Choroid plexus epithelial cell (primary cell): Measurements from ENCODE around the genes H1-1, H2AC6, H4C6, H3C7 and H4C8.

DNA sequence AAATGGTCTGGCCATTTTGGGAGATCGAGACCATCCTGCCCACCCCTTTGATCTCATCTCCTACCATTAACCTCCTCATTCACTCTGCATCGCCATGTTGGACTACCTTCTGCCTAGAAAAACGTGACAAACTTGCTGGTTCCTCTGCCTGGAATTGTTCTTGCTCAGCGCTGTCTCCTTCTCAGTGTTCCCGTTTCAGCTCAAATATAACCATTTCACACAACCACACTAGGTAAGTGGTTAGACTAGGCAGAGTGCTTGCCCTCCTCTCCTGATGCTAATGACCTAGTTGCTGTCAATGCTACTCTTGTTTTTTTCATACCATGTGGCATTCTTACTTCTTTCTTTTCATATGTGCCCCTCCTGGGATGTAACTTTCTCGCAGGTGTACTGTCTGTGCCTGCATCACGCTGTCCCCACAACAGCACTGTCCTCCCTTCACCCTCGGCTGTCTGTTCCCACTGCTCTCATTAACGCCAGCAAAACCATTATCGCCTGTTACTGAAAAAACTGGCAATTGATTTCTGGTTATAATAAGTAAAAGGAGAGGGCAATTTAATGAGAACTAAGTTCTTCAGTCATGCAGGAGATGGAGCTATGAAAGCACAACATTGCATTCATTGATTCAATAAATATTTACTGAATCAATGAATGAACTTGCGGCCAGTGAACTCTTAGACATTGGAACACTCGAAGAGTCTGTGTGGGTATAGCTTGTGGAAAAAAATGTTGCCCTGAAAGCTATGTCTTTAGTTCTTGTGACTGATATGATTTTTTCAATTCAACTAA, 1.8 kb downstream of the SLC17A4 start:
- RRBS, result no CpG with 5 or more reads among the region's 12 CpGs

- RRBS, result no CpG with 5 or more reads among the region's 11 CpGs
Observed at GRCh38 chr6:25962945-25964081, 711 bp downstream of the TRIM38 start.

DNA sequence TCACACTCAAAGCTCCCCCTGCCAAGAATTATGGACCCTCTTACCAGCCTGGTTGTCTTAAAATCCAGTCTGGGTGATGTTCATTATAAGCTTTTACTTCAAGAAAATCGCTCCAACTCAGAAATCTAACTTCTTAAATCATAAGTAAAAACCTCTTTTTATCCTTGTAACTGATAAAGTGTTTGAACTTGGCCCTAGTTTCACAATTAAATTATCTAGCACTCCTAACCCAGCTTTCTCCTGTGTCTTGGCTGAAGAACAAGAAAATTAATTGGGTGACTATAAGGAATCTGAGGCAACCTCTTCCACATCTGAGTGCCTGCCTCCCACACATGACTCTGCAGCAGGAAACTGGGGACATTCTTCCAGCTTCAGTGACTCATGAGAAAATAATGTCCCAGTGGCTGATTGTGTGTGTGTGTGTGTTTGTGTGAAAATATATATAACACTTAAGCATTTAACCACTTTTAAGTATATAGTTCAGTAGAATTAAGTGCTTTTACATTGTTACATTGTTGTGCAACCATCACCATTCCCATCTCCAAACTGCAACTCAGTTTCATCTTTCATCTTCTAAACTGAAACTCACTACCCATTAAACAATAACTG, 8.5 kb downstream of the TRIM38 start:
- RRBS, result no CpG with 5 or more reads among the region's 1 CpG

- RRBS, result 2% methylated on average over 5 of the region's 47 CpGs
Observed at GRCh38 chr6:26017214-26018190, at the start of gene H1-1. Gene H1-1, minus strand, starts transcription at chr6:26017787.

- RRBS, result no CpG with 5 or more reads among the region's 22 CpGs
Observed at GRCh38 chr6:26032163-26032976, 471 bp upstream of the H3C2 start.

GRCh38 chr6:26054856-26055433, 1.3 kb downstream of the H1-2 start:
- RRBS, result no CpG with 5 or more reads among the region's 19 CpGs

- RRBS, result no CpG with 5 or more reads among the region's 8 CpGs
Observed at GRCh38 chr6:26122308-26122765, 1.4 kb downstream of the H2BC4 start.

DNA sequence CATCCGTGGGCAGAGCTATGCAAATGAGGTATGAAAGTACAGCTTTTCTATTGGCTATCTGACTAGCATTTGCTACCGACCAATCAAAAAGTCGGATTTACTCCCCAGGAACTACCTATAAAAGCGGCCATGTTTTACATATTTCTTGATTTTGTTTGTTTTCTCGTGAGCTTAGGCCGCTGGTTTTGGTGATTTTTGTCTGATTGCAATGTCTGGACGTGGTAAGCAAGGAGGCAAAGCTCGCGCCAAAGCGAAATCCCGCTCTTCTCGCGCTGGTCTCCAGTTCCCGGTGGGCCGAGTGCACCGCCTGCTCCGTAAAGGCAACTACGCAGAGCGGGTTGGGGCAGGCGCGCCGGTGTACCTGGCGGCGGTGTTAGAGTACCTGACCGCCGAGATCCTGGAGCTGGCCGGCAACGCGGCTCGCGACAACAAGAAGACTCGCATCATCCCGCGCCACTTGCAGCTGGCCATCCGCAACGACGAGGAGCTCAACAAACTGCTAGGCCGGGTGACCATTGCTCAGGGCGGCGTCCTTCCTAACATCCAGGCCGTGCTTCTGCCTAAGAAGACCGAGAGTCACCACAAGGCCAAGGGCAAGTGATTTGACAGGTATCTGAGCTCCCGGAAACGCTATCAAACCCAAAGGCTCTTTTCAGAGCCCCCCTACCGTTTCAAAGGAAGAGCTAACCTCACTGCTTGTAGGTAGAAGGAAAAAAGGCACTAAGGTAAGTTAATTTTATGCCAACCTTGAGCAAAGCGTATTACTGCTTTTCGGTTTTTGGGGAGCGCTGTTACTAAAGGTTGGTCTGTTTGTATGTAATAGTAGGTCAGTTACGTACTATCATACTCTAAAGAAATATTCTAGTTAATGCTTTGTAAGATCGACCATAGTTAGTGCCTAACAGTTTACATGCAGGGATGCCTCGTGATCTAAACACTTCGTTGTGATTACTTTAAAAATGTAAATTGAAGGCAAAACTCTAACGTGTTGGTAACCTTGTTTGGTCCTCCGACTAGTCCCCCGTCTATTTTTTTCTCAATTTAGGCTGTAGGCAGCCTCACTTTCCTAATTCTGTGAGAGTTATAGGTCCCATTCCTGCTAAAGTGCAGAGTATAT, at the start of gene H2AC6:
Gene H2AC6, plus strand, starts transcription at position 148 of the 1,117 bp plus-strand sequence.
- RRBS, result 2% methylated on average over 10 of the region's 55 CpGs

DNA sequence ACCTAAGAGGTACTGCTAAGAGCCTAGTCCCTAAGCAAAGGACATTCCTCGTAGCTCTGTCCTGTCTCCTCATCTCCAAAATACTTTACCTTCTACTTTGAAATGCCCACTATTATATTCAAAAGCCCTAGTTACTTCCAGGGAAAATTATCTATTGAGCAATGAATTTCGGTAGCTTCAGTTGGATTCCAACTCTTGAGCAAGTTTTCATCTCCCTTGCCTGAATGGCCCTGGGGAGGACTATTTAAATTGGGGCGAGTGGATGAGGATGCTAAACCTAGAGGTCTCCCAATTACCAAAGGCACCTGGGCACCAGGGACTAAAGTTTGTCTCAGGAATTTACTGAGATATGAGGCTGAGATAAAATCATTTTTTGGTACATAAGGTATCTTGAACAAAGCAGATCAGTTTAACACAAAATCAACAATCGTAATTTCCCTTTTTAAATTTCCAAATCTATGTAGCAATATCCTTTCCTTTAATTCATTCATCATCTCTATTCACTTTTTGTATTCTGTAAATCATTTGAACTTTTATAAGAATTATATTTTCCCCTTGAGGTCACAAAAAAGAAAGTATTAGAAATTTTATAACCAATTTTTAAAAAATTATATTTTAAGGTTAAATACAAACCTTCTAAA, 4.5 kb downstream of the H2AC6 start:
- RRBS, result no CpG with 5 or more reads among the region's 4 CpGs

GRCh38 chr6:26155410-26155865, 691 bp upstream of the H1-4 start:
- RRBS, result no CpG with 5 or more reads among the region's 5 CpGs

GRCh38 chr6:26157816-26158015, 206 bp upstream of the H2BC5 start:
- RRBS, result no CpG with 5 or more reads among the region's 6 CpGs

- RRBS, result no CpG with 5 or more reads among the region's 18 CpGs
Observed at GRCh38 chr6:26158596-26159249, 801 bp downstream of the H2BC5 start.

- RRBS, result no CpG with 5 or more reads among the region's 4 CpGs
Observed at GRCh38 chr6:26215031-26215201, 1.6 kb downstream of the H2BC8 start.

GRCh38 chr6:26217538-26218167, 932 bp downstream of the H2AC8 start:
- RRBS, result no CpG with 5 or more reads among the region's 16 CpGs

DNA sequence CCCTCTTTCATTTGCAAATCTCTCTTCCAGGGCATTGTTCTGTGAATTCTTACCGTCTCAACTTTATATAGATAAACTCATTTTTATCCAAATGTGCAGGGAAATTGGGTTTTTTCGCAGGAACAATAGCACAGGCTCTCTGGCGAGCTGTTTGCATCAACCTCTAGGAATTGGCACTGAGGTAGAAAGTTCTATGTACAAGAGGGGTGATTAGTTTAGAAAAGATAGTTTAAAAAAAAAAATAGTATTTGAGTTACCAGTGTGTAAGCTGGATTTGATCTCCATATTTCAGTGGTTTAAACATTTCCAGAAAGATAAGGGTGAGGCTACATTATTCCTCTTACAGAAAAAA, 517 bp upstream of the H1-3 start:
- RRBS, result no CpG with 5 or more reads among the region's 3 CpGs

DNA sequence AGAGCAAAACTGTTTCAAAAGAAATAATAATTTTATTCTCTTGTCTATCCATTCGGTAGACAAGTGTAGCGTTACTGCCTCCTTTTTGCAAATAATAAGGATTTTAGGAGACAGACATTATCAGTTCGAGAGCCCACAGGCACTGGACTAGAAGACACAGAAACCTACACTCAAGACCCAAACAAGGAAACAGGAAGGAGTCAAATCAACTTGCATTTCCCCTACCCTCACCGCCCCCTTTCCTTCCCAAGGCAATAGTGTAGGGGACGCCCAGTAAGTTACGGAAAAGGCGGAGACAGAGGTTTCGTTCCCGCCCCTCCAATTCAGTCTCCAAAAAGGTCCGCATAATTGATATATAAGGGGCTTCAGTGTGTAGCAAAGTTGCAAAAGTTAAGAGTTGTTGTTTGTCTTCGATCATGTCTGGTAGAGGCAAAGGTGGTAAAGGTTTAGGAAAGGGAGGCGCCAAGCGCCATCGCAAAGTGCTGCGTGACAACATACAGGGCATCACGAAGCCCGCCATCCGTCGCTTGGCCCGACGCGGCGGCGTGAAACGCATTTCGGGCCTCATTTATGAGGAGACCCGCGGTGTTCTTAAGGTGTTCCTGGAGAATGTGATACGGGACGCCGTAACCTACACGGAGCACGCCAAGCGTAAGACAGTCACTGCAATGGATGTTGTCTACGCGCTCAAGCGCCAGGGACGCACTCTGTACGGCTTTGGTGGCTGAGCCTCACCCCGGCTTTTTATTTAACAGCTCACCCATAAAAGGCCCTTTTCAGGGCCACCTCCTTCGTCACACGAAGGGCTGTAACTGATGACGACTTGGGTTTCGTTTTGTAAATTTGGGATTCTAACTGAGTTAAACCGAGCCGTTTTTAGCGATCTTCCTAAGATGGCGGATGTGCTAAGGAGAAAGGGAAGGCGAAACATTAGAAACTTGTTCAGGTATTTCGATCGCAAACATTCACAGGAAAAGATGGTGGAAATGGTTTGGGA, at the start of gene H4C6:
Gene H4C6, plus strand, starts transcription at position 384 of the 997 bp plus-strand sequence.
- RRBS, result no CpG with 5 or more reads among the region's 51 CpGs

- RRBS, result no CpG with 5 or more reads among the region's 21 CpGs
Observed at GRCh38 chr6:26249577-26250189, 752 bp downstream of the H3C7 start.

GRCh38 chr6:26250190-26250830, at the start of gene H3C7:
Gene H3C7, minus strand, starts transcription at chr6:26250635.
- RRBS, result no CpG with 5 or more reads among the region's 38 CpGs

GRCh38 chr6:26285009-26286153, at the start of gene H4C8:
Gene H4C8, minus strand, starts transcription at chr6:26285534.
- RRBS, result 1% methylated on average over 5 of the region's 56 CpGs